A172 (cell line): Measurements from ENCODE around the gene SRD5A2.

- RAMPAGE, long total RNA: no peak
Measured at GRCh38 chr2:29000512-29000802, 19.4 kb downstream of the TOGARAM2 start.

DNA sequence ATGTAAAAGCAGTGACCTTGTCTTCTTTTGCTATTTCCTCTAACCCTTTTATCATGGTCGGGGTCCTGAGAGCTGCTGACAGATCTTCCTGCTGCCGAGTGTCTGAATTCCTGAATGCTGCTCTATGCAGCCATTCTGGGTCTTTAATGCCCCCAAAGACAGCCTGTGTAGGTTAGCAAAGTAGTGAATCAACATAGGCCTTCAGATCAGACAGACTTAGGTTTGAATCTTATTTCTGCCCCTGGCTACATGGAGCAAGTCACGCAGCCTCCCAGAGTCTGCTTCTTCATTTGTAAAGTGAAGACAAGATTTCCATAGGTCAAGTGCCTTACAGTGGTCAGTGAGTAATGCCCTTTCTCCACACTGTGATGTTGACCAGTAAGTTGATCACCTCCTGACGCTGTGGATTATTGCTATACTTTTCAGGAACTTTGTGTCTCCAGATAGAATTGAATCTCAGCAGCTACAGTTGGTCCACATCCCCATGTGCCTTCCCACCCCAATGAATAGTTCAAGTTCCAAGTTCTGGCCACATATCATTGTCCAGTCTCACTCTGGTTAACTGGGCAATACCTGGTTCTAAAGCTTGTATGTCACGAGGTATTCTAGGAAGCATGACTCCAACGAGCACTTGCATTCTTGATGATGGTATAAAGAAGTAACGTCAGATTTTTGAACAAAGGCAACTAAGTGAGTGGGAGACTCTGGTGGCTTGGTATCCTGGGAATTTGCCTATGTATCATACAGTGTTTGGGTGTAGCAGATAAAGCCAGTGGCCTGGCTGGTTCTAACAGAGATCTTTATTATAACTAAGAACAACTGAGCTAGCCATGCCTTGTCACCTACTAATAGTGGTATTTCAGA lies 2.1 kb upstream of the CLIP4 start:
- RAMPAGE, long total RNA: no peak

GRCh38 chr2:29182008-29182551 lies 66.9 kb downstream of the CLIP4 start:
- RAMPAGE, long total RNA: no peak

- RAMPAGE, long total RNA: no peak
Measured at GRCh38 chr2:29269252-29269795, 154.1 kb downstream of the CLIP4 start.

DNA sequence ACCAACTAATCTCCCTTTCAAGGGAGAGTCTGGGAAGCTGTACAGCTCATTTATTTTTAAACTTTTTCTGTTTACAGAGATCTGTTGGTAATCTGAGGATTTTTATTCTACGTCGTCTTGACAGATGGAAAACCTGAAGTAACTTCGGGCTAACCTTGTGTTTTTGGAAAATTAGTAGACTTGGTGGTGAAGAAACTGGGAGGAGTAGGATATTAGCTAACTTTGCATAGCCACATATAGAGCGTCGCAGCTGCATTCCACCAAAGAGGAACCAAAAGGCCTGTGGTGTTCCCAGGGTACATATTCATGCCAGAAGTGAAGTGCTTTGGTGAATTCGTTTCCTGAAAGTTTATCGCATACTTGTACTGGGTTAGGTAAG lies 1.4 kb downstream of the YPEL5 start:
- RAMPAGE, long total RNA: no peak

- RAMPAGE, long total RNA: no peak
Measured at GRCh38 chr2:30361629-30362931, 85.0 kb upstream of the LCLAT1 start.

DNA sequence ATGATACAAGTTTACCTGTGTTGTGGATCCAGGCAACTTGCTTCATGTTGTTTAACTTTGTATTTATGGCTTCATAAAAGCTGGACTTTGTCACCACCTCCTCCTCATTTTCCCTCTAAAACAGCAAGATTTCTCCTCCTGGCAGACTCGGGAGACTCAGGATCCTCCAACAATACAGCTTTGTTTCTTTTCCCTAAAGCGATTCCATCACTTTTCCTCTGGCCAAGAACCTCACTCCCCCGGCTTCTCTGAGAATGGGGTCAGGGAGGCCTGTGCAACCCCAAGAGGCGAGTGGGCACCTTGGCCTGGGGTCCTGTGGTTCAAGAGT lies 43.2 kb upstream of the LCLAT1 start:
- RAMPAGE, long total RNA: no peak

- RAMPAGE, long total RNA: no peak
Measured at GRCh38 chr2:30641440-30642224, 165.6 kb downstream of the CAPN13 start.

- RAMPAGE, long total RNA: no peak
Measured at GRCh38 chr2:30670793-30671259, 136.4 kb downstream of the CAPN13 start.

- RAMPAGE, long total RNA: no peak
Measured at GRCh38 chr2:30823244-30824008, 16.2 kb upstream of the CAPN13 start.

GRCh38 chr2:31174453-31174775 lies 36.2 kb upstream of the GALNT14 start:
- RAMPAGE, long total RNA: no peak

DNA sequence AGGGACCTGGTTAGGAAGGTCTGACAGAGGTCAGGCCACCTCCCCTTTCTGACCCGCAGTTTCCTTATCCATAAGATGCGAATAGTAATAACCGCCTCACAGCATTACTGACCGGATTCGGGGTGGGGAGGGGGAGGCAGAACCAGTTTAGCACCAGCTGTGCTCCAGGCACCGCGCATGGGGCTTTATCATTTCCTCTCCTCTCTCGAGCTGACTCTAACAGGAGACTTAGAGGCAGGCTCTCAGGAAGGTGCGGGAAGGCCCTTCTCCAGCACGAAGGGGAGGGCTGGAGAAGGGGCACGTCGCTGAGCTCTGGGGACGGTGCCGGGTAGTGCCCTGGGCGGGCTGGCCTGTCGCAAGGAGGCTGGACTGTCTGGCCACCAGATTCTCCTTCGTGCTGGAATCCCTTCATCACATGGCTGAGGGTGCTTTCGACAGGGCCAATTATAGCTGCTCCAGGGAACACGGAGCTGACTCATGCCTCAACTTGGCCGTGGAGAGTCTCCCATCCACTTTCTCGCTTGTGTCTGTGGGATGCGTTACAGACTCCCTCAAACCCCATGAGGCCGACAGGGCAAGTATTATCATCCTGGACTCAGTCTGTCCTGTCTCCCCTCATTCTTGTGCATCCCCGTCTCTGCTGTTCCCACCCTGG lies 5.8 kb downstream of the EHD3 start:
- RAMPAGE, long total RNA: no peak

- RAMPAGE, long total RNA: no peak
Measured at GRCh38 chr2:31266059-31266973, 32.4 kb downstream of the EHD3 start.

GRCh38 chr2:31302827-31303771 lies 69.1 kb downstream of the EHD3 start:
- RAMPAGE, long total RNA: no peak

DNA sequence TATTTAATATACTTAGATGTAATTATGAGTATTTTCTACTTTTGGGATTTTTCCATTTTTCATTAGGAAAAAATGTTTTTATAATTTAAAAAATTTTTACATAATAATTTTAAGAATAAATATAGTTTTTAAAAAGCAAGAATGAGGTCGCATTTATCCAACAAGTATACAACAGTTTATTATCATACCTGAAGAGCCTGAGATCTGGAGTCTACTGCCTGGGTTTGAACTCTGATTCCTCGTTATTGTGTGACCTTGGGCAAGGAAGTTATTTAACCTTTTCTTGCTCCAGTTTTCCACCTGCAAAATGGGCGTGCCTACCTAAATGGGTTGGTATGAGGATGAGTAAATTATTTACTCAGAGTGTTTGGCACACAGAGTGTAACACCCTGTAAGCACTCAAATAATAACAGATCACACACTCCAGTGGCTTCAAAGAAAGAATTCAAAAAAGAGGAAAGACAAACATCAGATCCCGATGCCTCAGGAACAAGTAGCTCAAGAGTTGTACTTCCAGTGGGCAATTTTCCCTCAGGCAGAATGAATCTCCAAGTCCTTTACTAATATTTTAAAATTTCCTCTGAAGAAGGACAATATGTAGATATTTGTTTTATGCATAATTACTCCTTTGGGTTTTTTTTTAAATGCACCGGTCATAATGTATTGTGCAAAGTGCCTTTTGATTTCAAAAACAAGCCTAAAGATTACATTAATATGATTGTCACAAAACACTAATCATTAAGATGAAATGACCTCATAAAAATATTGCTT lies 2.4 kb downstream of the SRD5A2 start:
- RAMPAGE, long total RNA: no peak

GRCh38 chr2:31580593-31581602 lies at the start of gene SRD5A2:
TSS of gene SRD5A2 (minus strand) at chr2:31580938.
- RAMPAGE, long total RNA: no peak

DNA sequence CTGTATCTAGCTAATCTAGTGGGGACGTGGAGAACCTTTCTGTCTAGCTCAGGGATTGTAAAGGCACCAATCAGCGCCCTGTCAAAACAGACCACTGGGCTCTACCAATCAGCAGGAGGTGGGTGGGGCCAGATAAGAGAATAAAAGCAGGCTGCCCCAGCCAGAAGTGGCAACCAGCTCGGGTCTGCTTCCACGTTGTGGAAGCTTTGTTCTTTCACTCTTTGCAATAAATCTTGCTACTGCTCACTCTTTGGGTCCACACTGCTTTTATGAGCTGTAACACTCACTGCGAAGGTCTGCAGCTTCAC lies 206.6 kb downstream of the MEMO1 start:
- RAMPAGE, long total RNA: no peak

DNA sequence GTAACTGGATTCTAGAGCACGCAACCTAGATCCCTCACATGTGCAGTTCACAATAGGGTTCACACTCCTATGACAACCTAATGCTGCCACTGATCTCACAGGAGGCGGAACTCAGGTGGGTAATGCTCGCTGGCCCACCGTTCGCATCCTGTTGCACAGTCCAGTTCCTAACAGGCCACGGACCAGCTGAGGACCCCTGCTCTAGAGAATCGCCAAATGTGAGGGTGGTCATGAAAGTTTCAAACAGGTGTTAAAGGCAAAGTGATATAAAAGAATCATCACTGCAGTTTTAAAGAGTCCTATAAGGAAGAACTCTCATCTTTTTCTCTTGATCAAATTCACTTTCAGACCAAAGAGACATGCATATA lies 106.3 kb downstream of the MEMO1 start:
- RAMPAGE, long total RNA: no peak

- RAMPAGE, long total RNA: no peak
Measured at GRCh38 chr2:32008959-32009335, 1.9 kb downstream of the MEMO1 start.

DNA sequence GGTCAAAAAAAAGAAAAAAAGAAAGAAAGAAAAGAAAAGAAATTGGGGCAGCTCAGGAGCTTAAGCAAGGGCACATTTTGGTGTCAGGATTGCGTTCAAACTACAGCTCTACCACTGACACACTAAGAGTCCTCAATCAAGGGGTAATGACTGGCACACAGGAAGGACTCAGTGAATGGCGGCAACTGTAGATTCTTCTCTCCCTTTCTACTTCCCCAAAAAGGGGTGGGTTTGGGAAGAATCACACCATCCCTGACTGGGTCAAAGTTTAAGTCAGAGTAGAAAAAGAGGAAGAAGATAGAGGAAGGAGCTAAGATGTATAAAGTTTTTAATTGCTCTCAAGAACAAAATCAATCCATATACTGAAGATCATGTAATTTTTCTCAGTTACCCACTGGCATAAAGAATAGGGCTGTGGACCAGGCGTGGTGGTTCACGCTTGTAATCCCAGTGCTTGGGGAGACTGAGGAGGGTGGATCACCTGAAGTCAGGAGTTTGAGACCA lies 2.6 kb downstream of the NLRC4 start:
- RAMPAGE, long total RNA: no peak